Bronchus fibroblast of lung (primary cell): Measurements from ENCODE around the genes RCCD1 and PRC1.

DNA sequence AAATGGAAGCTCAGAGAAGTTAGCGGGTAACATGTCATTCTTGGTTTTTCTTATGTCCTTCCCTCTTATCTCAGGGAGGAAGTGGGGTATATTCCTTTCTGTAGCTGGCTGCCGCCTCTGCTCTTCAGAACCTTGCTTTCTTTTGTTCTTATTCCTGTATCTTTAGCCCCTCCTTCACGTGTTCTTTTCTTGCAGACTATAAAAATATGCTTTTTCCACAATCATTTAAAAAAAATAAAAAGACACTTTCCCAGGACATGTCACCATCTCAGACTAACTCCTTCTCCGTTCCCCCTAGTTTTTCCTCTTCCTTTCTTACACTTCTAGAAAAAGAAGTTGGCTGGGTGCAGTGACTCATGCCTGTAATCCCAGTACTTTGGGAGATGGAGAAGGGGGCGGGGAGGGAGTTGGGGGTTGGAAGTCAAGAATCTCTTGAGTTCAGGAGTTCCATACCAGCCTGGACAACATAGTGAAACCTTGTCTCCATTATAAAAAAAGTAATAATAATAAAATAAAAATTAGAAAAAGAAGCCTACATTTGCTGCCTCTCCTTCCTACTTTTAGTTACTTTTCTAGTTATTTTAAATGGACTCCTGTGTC, 25.9 kb downstream of the IQGAP1 start:
- RAMPAGE, long total RNA, result no peak

GRCh38 chr15:90593331-90594130, 63.8 kb downstream of the CRTC3 start:
- RAMPAGE, long total RNA, result no peak

GRCh38 chr15:90597481-90598010, 67.8 kb downstream of the CRTC3 start:
- RAMPAGE, long total RNA, result no peak

DNA sequence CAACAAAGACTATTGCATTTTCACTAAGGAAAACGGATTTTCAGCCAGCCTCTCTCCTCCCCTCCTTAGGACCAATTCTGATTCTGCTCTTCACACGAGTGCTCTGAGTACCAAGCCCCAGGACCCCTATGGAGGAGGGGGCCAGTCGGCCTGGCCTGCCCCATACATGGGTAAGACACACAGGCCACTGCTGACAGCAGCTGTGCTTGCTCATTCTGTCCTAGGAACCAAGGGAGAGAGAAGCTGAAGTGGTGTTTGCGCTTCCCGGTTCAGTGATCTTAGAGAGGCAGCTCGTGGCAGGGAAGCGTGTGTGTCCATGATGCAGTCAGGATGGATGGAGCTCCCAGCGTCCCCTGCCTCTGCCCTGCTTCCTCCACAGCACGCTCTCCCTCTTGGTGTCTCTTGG, 77.6 kb downstream of the CRTC3 start:
- RAMPAGE, long total RNA, result no peak

DNA sequence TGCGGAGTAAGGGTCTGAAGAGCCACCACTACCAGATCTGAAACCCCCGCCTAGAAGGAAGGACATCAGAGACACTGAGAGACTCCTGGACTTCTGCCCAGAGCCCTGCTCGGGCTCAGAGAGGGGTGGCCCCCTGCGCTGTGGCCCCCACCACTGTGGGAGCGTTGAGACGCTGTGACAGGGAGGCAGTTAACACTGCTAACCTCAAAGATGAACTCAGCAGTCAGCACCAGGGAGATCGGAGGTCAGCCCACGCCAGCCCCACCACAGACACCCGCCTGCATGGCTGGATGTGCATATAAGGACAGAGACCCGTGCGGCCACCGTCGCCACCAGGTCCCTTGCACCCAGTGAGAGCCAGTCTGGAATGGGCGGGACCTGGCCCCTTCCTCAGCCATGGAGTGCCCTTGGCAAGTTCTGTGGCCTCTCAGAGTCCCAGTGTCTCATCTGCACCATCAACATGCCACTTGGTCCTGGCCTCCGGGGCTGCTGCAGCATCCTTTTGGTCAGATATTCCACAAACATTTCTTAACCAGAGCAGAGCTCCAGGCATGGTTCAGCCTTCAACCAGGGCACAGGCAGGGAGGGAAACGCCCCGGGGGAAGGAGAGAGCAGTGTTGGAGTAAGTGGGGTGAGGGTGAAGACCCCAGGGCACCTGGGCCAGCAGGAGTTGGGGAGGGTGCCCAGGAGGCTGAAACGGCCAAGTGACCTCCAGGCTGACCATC, 48.5 kb upstream of the FURIN start:
- RAMPAGE, long total RNA, result no peak

DNA sequence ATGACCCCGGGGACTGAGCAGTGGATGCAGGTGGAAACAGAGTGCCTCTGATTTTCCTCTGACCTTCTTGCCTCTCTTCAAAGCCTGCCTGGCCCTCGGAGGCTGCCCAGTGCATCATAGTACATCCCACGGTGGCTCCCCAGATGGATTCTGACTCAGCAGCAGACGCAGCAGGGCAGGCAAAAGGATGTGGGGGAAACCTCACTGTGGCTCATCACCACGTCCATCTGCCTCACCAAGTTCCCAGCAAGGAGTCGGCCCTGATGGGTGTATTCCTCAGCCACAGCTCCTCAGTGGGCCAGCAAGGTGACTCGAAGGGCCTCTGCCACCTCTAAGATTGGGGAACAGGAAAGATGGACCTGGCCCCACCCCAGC, 15.7 kb upstream of the FURIN start:
- RAMPAGE, long total RNA, result no peak

DNA sequence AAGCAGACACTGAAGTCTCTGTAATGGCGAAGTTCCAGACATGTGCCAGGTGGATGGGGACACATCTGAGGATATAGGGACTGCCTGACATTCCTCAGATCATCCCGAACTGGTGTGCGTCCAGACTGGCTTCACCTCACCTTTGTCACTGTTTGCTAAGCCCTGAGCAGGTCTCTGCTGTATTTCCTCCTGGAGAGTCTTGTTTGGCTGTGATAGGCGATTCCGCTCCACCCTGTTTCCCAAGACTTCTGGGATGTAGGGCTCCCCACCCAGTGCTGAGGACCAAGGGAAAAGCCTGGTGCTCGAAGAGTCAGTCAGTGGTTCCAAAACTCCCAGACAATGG, 11.1 kb upstream of the FURIN start:
- RAMPAGE, long total RNA, result no peak

DNA sequence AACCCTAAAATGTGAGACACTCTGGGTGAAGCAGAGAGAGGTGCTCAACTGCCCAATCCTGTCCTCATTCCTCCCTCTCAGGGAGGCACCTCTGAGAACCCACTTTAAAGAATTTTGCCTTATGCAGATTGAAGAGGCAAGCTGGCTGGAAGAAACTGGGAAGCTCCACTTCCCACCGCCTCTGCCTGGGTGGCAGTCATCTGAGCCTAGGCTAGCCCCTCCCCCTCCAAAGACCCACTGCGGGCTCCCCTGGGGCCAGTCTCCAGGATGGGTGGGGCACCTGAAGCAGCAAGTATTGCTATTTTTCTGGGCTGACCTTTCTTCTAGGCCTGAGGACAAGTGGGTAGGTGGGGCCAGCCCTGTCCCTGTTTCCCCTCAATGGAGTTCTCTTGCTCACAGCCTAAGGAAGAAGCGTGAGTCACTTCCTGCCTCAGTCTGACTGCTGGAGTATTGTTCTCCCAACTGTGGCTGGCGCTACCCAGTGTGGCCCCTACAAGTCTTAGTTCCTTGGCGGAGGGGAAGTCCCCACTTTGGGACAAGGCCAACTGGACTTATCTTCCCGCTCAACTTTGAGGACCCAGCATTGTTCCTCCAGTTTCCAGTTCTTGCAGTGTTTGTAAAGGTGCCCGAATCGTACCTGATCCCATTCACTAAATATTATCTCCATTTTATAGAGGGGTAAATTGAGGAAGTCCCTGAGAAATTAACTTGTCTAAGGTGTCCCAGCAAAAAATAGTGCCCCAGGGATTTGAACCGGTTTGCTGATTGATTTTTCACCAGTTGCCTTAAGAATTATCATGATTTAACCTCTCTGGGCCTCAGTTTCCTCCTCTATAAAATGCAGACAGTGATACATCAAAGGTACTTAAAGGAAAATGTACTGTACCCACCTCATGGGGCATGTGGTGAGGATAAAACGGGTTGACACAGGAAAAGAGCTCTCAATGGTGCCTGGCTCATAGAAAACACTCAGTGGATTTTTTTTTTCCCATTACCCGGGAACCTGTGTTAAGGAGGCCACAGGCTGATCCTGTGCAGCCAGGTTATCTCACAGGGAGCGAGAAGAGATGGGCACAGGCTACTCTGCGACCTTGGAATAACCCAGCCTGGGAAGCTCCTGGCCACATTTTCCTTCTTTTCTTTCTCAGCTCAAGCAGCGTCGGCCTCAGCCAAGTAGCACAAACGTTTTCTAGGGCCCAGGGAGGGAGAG, 1.5 kb downstream of the FURIN start:
- RAMPAGE, long total RNA, result no peak

DNA sequence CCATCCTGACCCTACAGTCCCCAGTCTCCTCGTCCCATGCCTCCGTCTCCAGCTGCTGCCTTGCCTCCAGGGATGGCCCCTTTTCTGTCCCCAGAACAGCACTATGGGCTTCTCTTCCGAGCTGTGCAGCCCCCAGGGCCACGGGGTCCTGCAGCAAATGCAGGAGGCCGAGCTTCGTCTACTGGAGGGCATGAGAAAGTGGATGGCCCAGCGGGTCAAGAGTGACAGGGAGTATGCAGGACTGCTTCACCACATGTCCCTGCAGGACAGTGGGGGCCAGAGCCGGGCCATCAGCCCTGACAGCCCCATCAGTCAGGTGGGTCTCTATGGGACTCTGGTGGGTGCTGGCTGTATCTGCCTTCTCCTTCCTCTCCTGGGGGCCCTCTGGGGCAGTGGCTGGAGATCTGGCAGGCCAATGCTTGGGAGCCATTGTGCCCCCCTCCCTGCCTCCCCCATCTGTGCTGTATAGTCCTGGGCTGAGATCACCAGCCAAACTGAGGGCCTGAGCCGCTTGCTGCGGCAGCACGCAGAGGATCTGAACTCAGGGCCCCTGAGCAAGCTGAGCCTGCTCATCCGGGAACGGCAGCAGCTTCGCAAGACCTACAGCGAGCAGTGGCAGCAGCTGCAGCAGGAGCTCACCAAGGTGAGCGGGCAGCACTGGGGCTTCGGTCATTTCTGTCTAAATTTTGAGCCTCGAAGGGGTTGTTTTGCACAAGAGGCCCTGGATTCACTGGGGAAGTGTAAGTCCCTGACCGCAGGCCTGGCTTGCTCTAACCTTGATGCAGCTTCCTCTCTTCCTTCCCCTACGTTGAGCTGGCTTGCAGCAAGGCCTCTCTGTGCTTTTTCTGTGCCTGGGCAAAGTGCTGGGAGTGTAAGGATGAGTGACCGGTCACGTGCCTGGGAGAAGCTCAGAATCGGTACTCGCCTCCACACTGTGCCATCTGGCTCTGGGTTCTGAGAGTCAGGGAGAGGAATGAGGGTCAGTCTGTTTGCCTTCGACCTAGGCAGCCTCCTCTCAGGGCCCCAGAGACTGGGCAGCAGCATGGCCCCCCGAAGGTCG, 969 bp downstream of the FES start:
- RAMPAGE, long total RNA, result no peak

GRCh38 chr15:90886003-90886421, 1.7 kb downstream of the FES start:
- RAMPAGE, long total RNA, result no peak

DNA sequence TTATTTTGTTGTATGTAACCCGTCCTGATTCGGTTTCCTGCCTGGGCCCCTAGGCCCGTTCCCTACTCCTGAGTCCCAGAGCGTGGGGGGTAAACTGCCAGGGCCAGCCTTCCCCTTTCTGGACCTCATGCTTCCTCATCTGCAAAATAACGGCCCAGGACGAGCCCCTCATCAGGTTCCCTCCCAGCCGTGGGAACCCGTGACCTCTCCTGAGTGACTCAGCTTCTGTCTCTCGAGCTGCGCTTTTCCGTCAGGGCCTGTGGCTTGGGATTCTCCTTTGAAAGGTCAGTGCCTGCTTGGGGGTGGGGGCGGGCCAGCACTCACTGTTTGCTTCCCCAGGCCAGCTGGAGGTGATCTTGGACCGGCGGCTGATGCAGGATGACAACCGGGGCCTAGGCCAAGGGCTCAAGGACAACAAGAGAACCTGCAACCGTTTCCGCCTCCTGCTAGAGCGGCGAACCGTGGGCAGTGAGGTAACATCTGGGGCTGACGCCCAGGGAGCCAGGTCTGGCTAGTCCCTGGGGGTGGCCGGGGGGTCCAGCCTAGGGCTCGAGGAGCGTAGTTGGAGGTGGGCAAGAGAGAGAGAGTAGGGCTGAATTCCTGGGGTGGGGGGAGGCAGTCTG, 12.8 kb downstream of the MAN2A2 start:
- RAMPAGE, long total RNA, result no peak

- RAMPAGE, long total RNA, result no peak
Observed at GRCh38 chr15:90919692-90920388, 12.5 kb downstream of the HDDC3 start.

- RAMPAGE, long total RNA, result no peak
Observed at GRCh38 chr15:90934307-90934695, 784 bp upstream of the UNC45A start.

DNA sequence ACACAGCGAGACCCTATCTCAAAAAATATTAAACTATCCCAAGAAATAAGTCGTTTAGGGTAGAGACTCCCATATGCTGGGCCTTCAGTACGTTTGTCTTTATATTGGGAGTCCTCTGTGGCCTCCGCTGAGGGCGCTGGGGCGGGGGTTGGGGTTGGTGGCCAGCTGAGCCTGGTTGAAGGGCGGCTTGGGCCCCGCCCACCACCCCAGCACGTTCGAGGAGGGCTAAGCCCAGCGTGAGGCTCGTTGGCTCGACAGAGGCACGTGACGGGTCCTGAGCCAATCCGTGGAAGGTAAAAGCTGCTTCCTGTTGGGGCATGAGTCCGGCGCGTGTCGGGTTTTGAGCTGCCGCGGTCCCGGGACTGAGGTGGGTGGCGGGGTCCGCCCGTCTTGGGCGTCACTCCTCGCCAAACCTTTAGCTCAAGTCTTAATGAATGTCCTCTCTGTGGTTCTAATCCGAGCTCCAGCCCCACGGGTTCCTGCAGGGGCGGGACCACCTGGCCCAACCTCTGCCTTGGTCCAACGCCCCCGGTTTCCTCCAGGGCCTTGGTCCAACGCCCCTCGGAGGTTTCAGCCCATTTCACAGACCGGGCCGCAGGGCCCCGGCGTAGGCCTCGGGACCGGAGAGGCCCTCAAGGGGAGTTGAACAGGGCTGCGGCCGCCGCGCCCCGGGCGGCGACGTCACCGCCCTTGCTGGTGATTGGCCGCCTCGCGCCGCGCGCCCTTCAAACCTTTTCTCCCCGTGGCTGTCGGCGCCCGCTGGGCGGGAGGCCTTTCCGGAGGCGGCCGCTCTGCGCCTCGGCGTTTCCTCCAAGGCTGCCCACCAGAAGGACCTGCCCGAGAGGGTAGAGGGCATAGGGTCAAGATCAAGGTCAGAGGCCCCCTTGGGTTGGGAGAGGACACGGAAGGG, at the start of gene RCCD1:
Gene RCCD1 (plus strand): TSS at position 303 of the 910 bp plus-strand sequence.
- RAMPAGE, long total RNA, result no peak

- RAMPAGE, long total RNA, result no peak
Observed at GRCh38 chr15:90958911-90959729, 4.4 kb downstream of the RCCD1 start.

- RAMPAGE, long total RNA, result no peak
Observed at GRCh38 chr15:90959730-90960546, 5.3 kb downstream of the RCCD1 start.

- RAMPAGE, long total RNA, result no peak
Observed at GRCh38 chr15:90961835-90962514, 7.3 kb downstream of the RCCD1 start.

DNA sequence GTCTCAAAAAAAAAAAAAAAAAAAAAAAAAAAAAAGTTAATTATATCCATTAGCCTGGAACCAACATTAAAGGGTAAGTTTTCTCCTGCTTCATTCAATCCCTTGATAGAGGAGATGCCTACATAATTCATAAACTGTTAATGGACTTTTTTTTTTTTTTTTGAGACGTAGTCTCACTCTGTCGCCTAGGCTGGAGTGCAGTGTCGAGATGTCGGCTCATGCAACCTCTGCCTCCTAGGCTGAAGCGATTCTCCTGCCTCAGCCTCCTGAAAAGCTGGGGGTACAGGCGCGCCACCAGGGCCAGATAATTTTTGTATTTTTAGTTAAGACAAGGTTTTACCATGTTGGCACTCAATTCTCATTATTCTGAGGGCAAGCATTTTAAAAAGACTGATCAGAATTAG, 1.3 kb downstream of the PRC1 start:
- RAMPAGE, long total RNA, result no peak

- RAMPAGE, long total RNA, result start-site peak on the minus strand at chr15:90994472-90994569, 1,325 and 1,372 reads in 2 replicates
Observed at GRCh38 chr15:90994359-90994984, at the start of gene PRC1. Gene PRC1, minus strand, starts transcription at chr15:90994535.

DNA sequence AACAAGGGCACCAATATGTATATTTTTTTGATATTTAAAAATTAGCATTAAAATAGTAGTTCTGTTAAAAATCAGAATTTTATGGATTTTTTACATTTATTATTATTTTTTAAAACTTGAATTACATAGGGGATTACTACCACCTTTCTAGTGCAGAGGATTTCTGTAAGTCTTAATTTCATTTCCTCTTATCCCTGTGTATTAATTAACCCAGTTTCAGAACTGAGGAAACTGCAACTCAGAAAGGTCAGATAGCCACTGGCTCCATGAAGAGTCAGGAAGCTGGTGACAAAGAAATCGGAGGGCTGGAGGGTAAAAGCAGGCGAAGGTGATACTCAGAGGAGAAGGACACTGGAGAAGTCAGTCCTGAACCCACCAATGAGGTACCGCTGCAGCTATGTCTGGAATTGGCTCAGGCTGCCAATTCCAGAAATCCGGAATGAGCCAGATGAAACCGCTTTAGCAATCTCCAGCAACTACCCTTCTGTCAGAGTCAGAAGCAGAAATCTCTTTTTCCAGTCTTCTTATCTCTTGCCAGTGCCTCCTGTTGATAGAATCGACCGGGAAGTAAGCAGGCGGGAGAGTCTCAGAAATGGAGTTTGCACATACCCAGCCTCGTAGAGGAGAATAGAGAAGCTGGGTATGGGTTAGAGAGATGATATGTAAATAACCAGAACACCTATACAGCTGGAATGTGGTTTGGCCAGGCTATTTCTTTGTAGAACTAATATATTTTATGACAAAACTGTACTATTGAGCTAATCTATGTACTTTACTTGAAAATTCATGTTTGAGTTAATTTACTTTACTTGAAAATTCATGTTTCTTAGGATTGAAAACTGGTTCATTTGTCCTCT, 308.6 kb downstream of the SV2B start:
- RAMPAGE, long total RNA, result no peak